ENCODE data around the gene NET1.

DNA sequence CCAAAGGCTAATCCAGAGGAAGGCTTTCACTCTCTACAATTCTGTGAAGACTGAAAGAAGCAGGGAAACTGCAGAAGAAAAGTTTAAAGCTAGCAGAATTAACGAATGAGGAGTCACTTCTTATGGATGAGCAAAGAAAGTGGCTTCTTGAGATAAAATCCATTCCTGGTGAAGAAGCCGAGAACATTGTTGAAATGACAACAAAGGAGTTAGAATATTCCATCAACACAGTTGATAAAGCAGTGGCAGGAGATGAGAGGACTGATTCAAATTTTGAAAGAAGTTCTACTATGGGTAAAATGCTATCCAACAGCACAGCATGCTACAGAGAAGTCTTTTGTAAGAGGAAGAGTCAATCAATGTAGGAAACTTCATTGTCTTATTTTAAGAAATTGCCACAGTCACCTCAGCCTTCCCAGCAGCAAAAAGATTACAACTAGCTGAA is 338.2 kb upstream of the KLF6 start:
- RAMPAGE, long total RNA, result no peak
- RRBS, result no CpG with 5 or more reads among the region's 2 CpGs

DNA sequence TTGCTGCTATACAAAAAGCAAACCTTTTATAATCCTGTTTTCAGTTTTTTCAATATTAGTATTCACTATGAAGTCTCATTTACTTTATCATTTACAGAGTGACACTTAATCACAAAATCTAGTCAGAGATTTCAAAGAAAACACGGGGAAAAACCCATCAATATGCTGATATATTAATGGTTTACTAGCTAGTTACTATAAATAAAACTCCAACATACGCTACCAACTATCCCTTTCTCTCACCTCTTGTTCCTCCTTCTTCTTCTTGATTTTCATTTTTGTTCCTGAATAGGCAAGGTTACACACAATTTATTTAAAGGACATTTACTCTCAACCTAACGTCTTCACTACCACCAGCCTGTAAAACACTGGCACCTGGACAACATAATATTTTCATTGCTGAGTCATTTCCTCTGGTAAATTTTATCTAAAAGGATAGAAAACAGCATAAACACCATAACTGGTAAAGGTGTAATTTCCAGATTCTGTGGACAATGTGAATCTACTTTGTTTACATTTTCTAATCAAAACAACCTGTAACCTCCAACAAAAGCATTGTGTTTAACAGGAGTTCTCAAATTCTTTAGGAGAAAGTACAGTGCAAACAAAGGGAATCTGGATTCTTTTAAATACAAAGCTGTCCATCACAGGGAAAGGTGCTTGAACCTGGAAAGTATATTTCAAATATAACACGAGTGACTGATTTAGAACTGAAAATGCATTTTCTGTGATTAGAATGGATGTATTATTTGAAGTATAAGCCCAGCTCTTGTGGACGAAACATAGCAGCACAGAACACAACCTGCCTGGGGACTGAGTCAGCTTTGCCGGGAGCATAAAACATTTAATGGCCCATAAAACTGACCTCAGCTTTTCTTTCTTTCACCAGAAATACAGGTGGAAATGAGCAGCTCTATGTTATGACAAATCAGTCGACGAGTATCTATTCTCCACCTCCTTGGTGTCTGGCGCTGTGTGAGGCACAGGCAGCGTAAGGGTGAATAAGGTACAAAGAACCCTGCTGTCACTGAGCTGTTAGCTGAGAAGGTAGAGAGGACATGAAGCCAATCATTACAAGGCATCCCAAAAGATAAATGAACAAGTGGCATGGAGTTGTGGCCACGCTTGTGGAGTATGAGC is 471.9 kb upstream of the AKR1E2 start:
- RAMPAGE, long total RNA, result no peak
- RRBS, result no CpG with 5 or more reads among the region's 11 CpGs

DNA sequence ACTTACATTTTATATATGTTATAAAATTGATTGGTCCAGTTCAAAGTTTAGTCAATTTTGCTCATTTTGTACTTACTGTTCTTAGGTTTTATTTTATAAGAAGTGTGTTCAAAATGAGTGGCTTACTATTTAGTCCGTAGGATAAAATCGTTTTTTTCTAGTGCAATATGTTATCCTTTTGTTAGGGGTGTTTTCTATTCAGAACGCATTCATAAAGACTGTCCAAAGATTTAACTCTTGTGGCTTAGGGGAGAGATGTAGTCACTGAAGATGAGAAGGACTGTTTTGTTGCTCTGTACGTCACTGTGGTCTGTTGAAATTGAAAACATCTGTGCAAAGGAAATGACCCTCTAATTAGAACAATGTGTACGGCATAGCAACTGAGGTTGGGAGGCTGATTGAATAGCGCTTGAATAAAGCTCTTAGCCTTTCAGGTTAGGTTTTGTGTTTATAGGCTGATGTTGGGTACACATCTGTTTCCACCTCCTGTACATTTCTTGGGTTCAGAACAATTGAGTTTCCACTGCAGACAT is 453.5 kb upstream of the AKR1E2 start:
- RAMPAGE, long total RNA, result no peak
- RRBS, result no CpG with 5 or more reads among the region's 6 CpGs

GRCh38 chr10:4498691-4499435 is 327.1 kb upstream of the AKR1E2 start:
- RAMPAGE, long total RNA, result no peak
- RRBS, result no CpG with 5 or more reads among the region's 8 CpGs

DNA sequence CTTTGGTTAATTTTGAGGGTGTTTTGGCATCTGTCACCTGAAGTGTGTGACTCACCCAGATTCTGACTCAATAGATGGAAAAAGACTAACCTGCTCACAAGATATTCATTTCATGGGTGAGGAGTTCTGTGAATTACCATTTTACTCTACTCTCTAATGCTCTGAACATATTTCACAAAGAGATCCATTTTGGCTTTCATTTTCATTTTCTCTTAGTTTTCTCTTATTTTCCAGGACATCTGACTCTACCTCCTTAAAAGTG is 174.3 kb upstream of the AKR1E2 start:
- RAMPAGE, long total RNA, result no peak

- RAMPAGE, long total RNA, result no peak
- RRBS, result no CpG with 5 or more reads among the region's 6 CpGs
Measured at GRCh38 chr10:4835574-4836209, 9.7 kb downstream of the AKR1E2 start.

GRCh38 chr10:5096094-5096527 is 1.9 kb downstream of the AKR1C3 start:
- RAMPAGE, long total RNA, result no peak
- RRBS, result no CpG with 5 or more reads among the region's 3 CpGs

DNA sequence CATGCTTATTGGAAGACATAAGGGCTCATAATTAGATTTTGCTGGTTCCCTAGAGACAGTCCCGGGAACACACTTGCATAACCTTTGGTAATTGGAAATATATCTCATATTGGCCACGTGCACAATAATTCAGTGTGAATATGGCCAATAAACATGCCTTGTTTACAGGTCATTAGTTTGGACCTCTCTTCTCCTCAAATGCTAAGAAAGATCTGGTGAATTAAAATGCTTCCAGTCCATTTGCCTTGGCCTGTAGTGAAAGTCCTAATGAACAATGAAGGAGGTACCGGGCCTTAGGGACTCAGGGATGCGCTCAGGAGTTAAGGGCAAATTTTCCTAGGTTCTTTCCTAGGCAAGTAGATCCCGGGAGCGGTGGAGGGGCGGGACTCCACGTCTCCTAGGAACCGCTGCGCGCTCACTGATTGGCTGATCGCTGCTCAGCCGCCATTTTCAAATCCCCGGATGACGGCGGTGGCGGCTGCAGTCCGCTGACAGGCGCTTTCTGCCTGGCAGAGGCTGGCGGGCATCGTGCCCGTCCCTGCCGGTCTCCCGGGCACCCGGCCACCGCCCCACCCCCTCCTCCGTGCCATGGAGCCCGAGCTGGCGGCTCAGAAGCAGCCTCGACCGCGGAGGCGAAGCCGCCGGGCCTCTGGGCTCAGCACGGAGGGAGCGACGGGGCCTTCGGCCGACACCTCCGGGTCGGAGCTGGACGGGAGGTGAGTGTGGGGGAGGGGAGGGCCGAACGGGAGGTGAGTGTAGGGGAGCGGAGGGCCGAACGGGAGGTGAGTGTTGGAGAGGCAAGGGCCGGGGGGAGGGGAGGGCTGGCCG is at the start of gene NET1:
TSS of gene NET1 (plus strand) at position 453 of the 828 bp plus-strand sequence.
- RAMPAGE, long total RNA, result no peak
- RRBS, result under 1% methylated on average over 34 of the region's 50 CpGs

DNA sequence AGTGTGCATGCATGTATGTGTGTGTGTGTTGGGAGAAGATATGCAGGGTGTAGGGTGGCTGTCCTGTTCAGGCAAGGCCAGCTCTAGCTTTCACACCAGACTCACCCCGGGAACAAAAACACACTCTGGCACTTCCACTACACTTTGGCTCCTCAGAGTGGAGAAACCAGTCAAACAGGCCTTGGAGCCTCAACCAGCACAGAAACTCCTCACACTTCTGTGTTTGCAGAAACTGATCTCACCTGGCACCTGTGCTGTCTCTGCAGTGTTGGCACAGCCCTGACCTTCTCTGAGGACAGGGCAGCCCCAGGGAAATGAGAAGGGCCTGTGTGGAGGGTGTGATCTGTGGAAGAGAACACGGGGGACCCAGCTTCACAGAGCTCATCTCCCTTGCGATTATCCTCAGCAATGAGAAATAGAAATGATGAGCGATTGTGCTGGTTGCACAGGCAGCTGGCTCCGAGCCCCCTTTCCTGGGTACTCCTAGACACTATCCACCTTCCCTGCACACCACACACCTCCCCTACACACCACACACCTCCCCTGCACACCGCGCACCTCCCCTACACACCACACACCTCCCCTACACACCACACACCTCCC is 4.2 kb upstream of the CALML5 start:
- RAMPAGE, long total RNA, result no peak
- RRBS, result no CpG with 5 or more reads among the region's 7 CpGs

- RAMPAGE, long total RNA, result no peak
- RRBS, result 73% methylated on average over 3 of the region's 11 CpGs
Measured at GRCh38 chr10:5509450-5509950, 10.1 kb upstream of the CALML5 start.

GRCh38 chr10:5528431-5528757 is 3.6 kb downstream of the CALML3 start:
- RAMPAGE, long total RNA, result no peak
- RRBS, result no CpG with 5 or more reads among the region's 10 CpGs

- RAMPAGE, long total RNA, result no peak
- RRBS, result no CpG with 5 or more reads among the region's 6 CpGs
Measured at GRCh38 chr10:5544329-5544868, 19.6 kb downstream of the CALML3 start.

DNA sequence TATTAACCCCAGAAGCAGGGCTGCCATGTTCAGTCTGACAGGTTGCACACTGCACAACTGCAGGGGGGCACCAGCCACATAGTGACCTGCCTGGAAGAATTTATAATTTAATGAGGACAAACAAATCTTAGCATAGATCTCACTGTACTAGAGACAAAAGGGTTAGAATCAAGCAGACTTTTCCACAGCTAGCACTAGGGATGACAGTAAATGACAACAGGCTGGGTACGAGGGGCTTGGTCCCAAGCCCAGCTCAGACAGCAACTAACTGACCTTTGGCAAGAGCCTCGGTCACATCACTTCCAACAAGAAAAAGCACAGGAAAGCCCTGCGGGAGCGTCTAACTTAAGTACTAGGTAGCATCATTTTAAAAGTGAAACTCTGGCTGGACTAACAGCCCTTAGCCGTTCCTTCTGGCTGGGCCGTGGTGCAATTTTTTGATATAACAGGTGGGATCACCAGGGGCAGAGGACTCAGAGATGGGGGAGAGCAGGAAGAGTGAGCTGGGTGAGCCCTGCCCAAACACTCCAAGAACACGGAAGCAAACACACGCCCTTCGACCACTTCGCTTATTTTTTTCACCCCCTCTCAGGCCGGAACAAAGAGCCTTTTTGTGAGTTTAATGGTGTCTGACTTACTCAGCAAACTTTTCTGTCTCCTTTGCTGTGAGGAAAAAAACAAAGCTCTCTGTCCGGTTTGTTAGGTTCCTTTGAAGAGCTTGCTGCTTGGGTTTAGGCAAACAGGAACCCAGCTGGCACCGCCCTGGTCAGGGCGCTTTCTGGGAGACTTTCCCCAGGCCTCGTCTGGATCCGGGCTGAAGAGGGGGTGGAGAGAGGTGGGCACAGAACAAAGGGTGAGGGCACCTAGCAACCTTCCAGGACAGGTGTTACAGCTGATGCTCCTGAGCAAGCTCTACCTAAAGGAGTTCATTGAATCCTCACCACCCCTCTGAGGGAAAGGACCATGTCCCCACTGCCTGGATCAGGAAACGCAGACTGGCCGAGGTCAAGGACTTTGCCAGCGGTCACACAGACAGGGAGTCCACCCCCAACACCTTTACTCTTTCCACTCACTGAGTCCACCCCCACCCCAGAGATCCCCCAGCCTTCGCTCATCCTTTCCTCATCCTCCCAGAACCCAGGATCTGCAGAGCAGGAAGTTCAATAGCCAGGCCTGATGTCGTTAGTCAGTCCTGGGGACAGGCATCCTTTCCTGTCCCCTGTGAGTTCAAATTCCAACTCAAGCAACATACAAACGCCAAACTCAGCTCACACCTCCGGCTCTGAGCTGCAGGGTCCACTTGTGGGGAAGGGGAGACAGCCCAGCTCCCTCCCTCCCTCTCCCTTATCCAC is 23.3 kb downstream of the CALML3 start:
- RAMPAGE, long total RNA, result no peak
- RRBS, result 6% methylated on average over 4 of the region's 23 CpGs

DNA sequence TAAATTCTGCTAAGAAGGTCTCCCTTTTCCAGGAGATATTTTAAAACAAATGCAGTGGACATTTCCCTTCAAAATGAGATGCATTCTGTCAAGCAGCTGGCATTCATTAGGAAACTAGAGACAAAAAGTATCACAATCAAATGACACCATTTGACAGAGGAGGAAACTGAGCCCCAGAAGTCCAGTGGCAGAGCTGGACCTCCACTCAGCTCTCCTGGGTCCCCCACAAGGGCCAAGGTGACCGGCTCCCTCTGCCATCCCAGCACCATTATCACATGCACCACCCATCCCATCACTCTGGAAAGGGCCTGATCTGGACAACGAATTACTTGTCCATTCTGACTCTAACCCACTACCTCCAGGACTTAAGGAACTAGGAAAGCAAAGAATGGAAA is 57.3 kb downstream of the ASB13 start:
- RAMPAGE, long total RNA, result no peak
- RRBS, result no CpG with 5 or more reads among the region's 2 CpGs

GRCh38 chr10:5665376-5665753 is 1.0 kb downstream of the ASB13 start:
- RAMPAGE, long total RNA, result no peak
- RRBS, result no CpG with 5 or more reads among the region's 3 CpGs

- RAMPAGE, long total RNA, result no peak
- RRBS, result no CpG with 5 or more reads among the region's 3 CpGs
Measured at GRCh38 chr10:5709325-5709891, 24.8 kb downstream of the TASOR2 start.

DNA sequence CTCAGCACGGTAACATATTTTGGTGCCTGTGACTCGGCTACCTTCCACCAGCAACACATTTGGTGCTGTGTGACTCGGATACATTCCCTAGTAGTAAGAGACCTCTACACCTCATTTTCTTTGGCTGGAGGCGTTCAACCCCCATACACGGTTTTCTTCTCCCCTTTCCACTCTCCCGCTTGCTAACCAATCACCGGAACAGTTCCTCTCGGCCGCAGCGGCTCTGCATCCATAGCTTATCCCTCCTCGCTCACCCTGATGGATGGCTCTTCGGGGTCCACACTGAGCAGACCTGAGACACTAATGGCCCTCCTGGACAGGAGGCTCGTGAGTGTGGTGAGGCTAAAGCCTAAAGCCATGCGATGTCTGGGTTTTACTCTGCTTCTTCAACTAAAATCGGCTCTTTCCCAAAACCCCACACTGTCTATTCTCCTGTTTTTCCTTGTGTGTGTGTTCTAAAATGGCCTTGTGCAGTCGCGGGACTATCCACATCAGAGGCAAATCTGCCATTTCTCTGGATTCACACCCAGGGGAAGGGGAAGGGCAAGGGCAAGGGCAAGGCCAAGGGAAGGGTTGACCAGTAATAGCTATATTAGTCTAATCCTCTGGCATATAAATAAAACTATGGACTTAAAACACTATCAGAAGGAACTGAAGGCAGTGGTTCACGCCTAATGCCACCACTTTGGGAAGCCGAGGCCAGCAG is 38.7 kb downstream of the GDI2 start:
- RAMPAGE, long total RNA, result no peak
- RRBS, result no CpG with 5 or more reads among the region's 19 CpGs

- RAMPAGE, long total RNA, result no peak
- RRBS, result no CpG with 5 or more reads among the region's 2 CpGs
Measured at GRCh38 chr10:5794543-5795077, 18.6 kb downstream of the GDI2 start.

GRCh38 chr10:5858777-5859372 is 30.8 kb downstream of the ANKRD16 start:
- RAMPAGE, long total RNA, result no peak
- RRBS, result no CpG with 5 or more reads among the region's 6 CpGs

DNA sequence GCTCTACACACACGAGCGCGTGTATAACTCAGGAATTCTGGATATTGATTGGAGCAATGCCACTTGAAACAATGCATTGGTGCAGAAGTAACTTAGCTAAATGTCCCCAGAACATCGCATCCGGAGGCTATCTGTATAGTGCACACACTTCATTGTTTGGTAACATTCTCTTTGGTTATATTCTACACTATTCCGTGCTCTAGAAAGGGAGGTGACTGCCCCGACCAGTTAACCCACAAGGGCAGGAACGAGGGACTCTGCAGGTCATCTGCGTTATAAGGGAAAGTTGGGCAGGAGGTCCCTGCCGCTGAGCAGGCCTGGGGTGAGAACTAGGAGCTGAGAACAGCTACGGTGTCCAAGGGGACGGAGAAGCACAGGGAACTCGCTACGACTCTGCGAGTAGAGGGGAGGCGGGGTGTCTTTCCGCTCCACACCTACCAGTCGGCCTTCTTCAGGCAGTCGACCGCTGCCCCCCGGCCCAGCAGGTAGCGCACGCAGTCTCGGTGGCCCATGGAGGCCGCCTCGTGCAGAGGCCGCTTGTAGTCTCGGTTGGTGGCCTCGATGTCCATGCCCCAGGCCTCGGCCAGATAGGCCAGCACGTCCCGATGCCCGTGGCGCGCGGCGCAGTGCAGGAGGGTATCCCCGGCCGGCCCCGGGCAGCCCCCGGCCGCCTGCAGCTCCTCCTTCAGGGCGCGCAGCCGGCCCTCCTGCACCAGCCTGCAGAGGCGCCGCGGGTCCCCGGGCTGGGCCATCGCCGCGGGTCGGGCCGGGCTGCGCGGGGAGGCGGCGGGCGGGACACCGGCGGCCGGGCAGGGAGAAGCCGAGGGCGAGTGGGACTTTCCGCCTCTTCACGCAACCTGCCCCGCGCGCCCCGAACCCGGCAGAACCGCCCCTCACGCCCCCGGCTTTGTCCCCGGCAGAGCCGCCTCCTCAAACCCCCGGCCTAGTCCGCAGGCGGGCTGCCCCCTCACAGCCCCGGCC is 800 bp downstream of the ANKRD16 start:
- RAMPAGE, long total RNA, result no peak
- RRBS, result 4% methylated on average over 22 of the region's 80 CpGs

All from epithelial cell of proximal tubule (primary cell).